Colic lymph node (tissue), 1 donor: Measurements from ENCODE around the genes TAS2R39, CTAGE15, OR6B1, ARHGEF5 and C7orf33.

DNA sequence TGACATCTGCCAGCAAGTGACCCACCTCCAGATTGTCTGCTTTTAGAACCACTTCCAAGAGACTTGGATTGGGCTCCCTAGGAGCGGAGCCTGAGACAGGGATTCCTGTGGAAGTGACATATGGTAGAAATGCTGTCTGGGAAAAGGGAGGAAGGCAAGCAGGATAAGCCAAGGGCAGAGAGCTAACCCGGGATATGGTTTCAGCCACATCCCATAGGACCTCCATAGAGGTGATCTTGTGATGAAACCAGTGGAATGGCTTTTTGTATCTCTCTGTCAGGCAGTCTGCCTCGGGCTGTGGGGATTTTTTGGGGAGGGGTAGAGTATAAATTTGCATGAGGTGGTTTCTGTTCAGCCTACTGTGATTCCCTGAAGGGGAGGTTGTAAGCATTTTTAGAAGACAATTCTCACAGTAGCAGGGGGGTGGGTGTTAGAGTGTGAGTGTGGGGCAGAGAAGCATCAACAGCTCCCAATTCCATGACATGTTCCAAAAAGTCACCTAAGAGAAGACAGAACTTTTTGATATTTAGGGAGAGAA lies 11.9 kb downstream of the OR9A2 start:
- PRO-cap, result no peak

DNA sequence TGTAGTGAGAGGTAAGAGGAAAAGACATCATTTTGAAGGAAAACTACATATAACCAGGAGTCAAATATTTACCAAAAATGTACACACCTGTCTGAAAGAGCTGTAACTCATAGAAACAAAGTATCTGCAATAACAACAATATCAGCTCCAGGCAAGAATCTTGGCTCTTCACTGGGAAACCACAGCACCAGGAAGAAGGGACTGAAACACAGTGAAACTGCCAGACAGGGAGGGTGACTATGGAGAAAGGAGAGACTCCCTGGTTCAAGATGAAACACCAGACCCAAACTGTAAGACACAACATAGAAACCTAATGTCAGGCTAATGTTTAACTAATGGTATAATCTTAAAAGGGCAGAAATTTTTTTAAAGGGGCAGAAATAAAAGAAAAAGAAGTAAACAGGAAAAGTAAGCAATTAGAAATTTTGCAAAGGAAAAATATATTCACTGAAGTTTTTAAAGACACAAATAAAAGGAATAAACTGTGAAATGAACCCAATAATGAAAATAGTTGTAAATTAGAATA lies 11.5 kb upstream of the TAS2R39 start:
- PRO-cap, result no peak

DNA sequence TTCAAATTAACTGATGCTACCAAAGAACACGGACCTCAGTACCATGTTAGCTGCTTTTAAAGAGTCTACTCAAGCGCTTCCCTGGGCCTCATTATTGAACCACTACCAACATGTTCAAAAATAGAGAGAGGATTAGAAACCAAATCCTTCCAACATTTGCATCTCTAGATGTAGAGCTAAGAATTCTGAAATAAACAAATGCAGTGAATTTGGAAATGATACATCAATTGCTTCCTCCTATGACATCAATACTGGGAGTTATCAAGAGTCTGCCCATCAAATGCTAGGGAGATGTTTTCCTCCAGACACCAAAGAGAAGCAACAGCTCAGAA lies at the start of gene TAS2R39:
Gene TAS2R39, plus strand, starts transcription at position 281 of the 332 bp plus-strand sequence.
- PRO-cap, result no peak

DNA sequence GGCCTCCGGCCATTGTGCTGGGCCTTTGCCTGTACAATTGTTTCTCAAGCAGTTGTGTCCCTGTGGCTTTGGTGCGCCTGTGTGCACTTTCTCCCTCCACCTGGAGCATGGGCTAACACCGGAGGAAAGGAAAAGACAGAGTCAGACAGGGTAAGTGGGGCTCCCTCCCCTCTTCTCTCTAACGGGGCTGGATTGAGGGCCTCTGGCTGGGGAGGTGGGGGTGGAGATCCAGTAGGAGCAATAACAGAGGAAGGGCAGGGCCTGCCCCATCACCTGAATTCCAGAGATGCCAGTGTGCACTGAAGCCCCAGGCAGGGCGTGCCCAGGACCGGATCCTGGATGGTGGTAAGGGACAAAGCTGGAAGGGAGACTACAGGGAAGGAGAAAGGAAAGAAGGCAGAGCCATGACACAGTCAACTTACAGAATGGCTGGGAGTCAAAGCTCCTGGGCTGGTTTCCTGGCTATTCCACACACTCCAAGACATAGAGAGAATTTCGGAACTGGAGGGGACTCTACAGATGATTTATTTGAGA lies 605 bp downstream of the TMEM139 start:
- PRO-cap, result no peak

GRCh38 chr7:143302967-143304206 lies 12.5 kb upstream of the CLCN1 start:
- PRO-cap, result no peak

DNA sequence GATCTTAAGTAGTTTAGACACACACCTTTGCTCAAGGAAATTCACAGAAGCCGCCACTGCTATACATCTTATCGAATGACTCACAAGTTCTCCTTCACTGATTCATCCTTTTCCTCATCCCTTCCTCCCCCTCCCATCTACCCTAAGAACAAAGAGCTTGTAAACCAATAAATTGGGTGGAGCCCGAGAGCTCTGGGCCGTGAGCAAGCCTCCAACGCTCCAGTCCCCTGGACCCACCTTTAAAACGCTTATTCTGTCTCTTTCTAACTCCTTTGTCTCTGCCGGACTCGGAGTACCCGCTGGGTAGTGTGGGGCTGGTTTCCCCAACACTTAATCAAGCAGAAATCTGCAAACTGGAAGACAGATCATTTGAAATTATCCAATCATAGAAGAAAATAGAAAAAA lies 5.3 kb upstream of the TAS2R41 start:
- PRO-cap, result no peak

DNA sequence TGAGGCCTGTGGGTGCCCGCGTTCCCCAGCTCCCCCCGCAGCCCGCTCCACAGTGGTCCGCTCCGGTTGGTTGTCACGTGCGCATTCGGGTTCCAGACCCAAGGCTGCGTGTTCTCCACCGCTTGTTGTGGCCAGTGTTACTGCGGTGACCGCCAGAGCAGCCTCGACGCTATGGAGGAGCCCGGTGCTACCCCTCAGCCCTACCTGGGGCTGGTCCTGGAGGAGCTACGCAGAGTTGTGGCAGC lies at the start of gene CTAGE15:
Gene CTAGE15, plus strand, starts transcription at position 155 of the 245 bp plus-strand sequence.
- PRO-cap, result no peak

DNA sequence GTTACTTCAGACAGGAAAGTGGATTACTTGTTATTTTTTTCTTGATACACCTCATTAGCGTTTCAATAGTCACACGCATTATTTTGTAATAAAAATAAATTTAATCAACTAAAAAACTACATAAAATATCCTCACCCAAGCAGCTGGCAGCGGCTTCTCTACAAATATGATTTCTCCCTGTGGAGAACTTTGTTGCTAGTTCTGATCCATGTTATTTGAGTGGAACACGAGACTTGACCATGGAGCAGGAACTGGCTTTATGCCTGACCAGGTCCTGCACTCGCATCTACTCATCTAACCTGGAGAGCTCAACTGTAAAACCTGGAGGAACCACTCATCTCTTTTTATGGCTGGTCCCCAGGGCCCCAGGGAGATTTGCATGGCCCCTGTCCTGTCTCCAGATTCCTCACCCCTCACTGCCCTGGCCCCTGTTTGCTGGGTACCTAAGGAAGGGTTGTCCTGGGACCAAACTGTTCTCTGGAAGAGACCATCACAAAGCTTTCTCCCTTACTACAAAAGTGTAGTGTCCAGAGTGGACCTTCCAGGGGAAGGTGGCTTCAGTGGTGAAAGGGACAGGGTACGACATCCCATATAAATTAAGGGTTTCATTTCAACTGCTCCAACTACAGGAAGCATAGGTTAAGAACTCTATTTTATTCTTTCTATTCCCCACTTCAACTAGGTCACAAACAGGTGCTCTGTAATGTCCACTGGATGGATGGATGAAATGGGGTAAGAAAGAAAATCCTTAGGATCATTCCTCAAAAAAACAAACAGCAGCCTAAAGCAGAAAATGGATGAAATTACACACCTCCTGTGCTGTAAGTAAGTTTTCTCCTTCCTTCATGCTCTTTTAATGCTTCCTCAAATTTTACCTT lies 15.9 kb downstream of the TCAF1 start:
- PRO-cap, result no peak

DNA sequence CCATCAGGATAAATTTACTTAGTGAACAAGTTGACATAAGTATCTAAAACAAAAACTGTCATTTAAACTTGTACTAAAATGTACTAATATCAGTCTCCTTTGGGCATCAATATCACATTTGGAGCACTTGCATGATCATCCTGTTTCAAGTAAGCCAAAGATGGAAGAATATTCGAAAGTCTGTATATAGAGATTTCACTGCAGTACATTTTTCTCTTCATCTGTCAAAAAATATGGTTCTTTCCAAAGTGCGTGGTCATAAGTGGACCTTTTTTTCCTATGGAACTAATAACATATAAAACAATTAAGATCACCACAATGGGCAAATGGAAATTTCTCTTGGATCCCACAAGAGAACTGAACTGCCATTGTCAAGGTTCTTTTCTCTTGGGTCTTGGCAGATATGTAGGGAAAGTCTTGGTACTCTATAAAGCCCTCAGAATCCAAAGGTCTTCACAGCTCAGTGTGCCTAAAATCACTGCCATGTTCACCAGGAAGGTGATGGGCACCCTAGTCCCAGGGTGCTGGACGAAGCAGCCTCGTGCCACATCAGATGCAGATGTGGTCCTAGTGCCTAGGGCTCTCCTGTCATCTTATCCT lies at the start of gene OR6B1:
Gene OR6B1, plus strand, starts transcription at position 446 of the 600 bp plus-strand sequence.
- PRO-cap, result no peak

- PRO-cap, result no peak
These were observed at the start of gene ARHGEF5 for GRCh38 chr7:144355332-144355690. Gene ARHGEF5, plus strand, starts transcription at chr7:144355402.

GRCh38 chr7:144384163-144385032 lies 25.6 kb downstream of the NOBOX start:
- PRO-cap, result no peak

GRCh38 chr7:144836274-144836496 lies 332 bp upstream of the TPK1 start:
- PRO-cap, result no peak

DNA sequence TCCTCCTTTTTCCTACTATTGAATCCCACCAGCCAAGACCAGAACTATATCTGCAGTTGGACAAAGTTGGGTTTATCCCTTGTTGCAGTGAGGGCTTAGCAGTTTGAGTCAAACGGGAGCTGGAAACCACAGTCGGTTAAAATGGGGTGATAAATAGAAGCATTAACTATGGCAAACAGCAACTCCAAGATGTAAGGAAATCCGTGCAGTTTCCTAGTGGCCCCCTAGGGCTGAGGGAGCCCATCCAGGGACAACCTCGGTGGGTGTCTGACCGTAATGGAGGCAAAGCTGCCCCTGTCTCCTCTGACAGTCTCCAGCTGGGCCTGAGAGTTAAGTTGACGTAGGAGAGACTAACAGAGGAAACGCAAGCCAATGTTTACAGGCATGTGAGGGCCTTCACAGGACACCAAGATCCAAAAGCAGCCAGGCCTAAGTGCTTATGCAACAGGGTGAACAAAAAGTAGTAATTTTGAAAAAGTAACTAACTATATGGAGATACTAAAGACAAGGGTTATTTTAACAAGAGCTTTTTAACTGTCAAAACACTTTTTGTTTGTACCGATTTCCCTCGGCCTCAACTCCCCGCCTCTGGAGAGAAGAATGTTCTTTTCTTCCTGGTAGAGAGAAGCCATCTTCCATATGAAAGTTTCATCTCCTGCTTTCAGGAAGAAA lies 330.0 kb upstream of the C7orf33 start:
- PRO-cap, result no peak

DNA sequence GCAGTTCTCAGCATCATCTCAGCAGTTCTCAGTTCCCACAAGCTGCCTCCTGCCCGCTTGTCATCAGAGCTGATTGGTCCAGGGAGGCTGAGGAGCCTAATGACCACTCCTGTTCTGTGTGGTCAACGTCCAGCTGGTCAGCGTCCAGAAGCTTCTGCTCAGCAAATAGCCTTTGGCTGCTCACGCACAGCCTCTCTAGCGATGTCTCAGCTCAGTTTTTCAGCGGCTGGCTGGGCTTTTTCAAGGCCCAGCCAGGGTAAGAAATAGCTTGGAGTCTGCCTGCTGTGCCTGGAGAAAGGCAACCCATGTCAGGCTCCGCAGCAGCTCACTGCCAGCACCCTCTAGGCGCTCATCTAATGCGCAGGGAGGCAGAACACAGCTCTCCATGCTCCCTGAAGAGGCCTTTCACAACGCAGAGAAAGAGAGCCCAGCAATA lies 50.2 kb upstream of the C7orf33 start:
- PRO-cap, result no peak

GRCh38 chr7:148572002-148572650 lies 18.4 kb upstream of the C7orf33 start:
- PRO-cap, result no peak

GRCh38 chr7:148590369-148591033 lies at the start of gene C7orf33:
Gene C7orf33, plus strand, starts transcription at chr7:148590766.
- PRO-cap, result no peak

DNA sequence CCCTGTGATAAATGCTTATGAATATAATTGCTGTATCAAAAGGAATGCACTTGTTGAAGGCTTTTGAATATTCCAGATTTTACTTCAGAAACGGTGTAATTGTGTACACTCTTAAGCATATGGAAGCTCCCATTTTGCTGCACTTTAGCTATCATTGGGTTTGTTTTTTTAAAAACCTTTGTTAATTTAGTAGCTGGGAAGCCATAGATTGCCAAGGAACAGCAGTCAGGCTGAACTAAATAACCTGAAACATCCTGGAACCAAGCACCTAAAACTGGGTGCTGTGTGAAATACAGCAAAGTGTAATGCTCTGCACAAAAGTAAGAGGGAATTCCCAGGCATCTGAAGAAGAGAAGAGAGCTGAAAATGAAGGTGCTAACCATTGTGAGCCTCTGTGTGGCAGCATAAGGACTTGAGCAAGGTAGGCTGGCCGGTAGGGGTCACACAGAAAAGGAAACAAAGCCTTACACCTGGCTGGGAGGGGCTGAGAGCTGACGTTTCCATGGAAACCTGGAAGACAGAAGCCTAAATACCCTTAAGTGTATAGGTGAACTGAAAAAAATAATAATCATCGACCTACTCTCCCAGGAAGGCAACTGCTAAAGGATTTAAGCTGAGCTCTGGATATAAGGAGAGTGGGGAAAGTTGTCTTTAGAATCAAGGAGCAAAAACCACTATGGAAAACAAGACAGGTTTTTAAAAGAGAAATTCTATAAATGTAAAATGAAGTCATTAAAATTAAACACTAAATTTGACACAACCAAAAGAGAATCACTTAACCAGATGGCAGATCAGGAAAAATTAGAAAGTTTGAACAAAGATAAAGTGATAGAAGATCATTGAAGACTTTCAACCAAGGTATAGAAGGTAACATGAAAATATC lies 48.6 kb downstream of the CUL1 start:
- PRO-cap, result no peak

DNA sequence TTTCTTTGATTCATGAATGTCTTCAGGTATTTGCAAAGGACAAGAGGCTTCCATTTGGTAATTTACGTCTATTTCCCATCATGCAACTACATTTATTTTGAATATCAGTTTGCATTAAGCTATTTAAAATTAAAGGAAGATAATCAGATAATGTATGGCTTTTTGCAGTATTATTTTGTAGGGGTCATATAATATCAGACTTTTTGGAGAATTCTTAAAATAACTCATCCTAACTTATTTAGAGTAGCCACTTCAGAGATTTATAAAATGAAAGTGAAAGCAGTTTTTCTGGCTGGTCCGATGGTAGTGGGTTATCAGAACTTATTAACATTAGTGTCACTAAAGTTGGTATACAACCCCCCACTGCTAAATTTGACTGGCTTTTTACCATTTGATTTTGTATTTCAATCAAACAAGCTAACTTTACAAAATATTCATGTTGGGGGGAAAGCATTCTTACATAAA lies 65.2 kb downstream of the PDIA4 start:
- PRO-cap, result unidirectional peak, plus-strand start at position 282 of the sequence

DNA sequence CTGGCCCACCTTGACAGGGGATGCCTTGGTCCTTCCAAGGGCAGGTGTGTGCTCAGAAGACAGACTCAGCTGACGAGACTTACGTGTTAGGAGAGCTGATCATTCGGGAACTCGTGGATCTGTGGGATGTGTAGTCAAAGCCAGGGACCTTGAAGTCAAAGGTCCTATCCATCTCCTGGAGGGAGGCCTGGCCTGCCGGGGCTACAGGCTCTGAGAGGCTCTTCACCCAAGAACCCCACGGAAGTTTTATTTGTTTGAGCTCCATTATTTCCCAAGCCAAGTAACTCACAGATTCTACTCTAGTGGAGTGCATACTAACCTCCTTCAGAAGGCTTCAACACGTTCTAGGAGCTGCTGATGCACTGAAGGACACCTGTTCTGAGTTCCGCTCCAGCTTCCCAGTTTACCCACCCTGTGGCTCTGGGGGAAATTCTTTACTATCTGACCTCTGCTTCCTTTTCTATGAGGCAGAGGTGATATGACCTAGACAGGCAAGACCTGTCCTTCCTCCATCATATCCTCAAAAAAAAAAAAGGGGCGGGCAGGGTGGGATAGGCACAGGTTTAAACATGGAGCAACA lies 27.9 kb downstream of the PDIA4 start:
- PRO-cap, result no peak

- PRO-cap, result no peak
These were observed 14.6 kb upstream of the ZNF212 start for GRCh38 chr7:149224863-149225304.